Melanocyte of skin (primary cell): ENCODE data around the genes CCL8, NLE1, CCL18 and MYO19.

DNA sequence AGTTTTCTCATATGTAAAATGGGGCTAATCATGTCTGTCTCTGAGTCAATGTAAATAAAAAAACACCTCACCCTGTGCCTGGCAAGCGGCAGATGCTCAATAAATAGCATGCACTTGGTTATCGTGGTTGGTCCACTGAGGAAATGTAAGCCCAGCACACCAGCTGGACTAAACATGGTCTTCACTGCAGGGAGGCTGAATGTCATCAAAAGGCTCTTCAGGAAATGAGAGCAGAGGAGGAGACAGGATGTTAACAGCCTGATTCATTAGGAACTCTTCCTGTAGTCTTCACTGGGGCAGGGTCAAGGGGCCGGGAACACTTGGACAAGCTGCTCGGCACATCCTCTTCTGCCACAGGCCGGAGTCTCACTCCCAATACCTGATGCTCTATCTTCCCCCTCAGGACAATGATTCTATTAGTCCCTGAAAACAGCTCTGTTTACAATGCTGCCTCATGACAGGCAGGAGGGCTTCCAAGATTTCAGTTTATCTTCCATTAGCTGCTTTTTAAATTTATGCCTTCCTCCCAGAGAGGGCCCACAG lies 213.7 kb upstream of the ASIC2 start:
- CAGE, long polyA plus RNA, 2 experiments = no peak in any of the 2 experiments

DNA sequence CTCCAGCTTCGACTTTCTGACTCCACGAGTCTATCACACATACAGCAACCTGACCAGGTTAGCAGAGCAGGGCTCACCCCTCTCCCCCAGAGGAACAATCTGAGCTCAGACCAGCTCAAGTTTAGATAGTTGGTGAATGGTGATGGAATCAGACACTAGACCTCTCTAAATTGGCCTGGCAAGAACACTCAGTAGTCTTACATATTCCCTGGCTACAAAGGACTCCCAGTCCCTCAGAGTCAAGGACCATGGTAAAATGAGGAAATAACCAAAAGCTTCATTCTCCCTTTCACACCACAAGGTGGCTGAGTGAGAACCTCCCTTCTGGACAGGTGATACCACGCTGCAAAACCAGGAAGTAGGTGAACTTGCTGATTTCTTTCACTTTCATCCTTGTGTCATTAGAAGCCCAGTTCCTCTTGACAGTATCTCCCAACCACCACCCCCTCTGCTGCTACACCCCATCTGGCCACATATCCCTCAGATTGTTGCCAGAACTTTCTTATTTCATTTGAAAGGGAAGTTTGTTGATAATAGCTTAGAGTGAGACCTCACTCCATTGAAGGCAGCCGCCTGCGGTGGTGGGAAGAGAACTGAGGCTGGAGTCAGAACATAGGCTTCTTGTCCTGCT lies 290.7 kb upstream of the CCL2 start:
- CAGE, long polyA plus RNA, 2 experiments = no peak in any of the 2 experiments

DNA sequence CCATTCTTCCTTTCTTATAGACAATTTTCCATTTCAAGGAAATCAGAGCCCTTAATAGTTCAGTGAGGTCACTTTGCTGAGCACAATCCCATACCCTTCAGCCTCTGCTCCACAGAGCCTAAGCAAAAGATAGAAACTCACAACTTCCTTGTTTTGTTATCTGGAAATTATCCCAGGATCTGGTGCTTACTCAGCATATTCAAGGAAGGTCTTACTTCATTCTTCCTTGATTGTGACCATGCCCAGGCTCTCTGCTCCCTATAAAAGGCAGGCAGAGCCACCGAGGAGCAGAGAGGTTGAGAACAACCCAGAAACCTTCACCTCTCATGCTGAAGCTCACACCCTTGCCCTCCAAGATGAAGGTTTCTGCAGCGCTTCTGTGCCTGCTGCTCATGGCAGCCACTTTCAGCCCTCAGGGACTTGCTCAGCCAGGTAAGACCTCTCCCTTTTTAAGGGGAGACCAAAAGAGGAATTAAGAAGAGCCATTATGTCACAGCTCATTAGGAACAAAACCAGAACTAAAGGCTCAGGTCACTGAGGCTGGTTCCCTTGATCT lies at the start of gene CCL8:
Gene CCL8, plus strand, starts transcription at position 290 of the 556 bp plus-strand sequence.
- CAGE, long polyA plus RNA, 2 experiments = no peak in any of the 2 experiments

DNA sequence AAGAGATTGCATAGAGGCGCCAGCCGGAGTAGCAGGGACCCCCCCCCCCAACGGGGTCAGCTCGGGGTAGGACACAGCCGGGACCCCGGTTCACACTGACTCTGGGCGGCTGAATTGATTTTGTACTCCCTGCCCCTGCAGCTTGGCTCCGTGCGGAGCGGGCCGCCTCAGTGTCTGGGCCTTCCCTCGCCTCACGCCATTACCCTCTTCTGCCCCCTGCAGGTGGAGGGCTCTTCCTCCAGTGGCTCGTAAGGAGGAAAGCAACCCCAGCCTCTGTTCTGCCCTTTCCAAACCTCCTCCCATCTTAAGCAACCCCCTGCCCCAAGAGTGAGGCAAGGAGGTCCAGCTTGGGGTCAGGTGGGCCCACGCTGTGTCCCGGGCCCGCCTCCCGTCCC lies 58.8 kb downstream of the TMEM132E start:
- CAGE, long polyA plus RNA, 2 experiments = no peak in any of the 2 experiments

DNA sequence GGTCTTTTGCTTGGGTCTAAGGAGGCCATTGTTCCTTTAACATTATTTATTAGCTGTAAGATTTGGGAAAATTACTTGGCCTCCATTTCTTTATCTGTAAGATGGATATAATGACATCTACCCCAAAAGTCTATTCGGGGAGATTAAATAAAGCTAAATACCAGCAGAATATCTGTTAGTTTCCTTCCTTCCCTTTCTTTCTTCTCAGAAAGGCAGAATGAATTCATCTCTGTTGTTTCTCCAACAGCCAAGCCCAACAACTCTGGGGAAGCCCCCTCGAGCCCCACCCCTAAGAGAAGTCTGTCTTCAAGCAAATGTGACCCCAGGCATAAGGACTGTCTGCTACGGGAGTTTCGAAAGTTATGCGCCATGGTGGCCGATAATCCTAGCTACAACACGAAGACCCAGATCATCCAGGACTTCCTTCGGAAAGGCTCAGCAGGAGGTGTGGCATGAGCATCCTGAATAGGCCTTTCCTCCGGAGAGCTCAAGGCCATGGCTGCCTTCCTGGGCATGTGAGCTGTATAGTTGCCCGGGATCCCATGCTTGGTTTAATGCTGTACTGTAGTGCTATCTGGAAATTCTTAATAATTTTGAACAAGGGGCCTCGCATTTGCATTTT lies 9.0 kb downstream of the LIG3 start:
- CAGE, long polyA plus RNA, 2 experiments = no peak in any of the 2 experiments

GRCh38 chr17:34997506-34998019 lies 17.3 kb downstream of the LIG3 start:
- CAGE, long polyA plus RNA, 2 experiments = no peak in any of the 2 experiments

GRCh38 chr17:35038642-35038964 lies 24.9 kb downstream of the RFFL start:
- CAGE, long polyA plus RNA, 2 experiments = no peak in any of the 2 experiments

DNA sequence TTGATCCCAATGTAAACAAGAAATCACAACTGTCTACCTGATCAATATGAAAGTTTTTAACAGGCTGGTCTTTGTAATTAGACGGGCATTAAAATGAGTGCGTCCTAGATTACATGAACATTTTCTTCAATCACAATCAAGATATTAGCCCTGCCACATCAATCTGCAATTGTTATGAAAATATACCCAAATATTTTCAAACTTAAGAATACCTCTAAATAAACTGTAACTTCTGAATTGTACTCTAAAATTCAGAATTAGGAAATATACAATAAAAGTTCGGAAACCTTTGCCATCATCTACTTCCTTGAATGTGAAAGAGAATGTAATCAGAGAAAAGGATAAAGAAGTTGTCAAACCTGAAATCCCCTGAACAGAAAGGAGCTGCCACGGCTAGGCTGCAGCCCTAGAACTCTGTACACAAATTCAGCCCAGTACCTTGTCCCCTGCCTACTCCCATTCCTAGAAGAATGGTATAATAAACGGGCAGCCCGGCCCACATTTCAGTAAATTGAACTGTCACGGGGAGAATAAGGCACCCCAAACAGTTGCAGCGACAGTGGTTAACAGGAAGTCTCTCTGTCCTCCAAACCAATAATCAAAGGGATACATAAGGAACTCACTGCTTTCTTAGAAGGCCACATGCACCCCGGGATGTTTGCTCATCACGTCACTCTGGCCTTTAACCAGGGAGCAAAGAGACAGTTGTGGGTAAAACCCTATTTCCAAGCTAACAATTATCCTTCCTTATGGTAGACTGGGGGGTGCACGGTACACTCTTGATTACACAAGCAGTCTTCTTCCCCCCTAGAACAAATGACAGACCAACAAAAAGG lies 24.2 kb upstream of the RFFL start:
- CAGE, long polyA plus RNA, 2 experiments = no peak in any of the 2 experiments

GRCh38 chr17:35141614-35142714 lies at the start of gene NLE1:
Gene NLE1 (minus strand): TSS chr17:35142303.
- CAGE, long polyA plus RNA, 2 experiments = start-site peak on the minus strand in 1 of 2 experiments, at chr17:35142277-35142290 at its widest, 17 to 71 reads per replicate

- CAGE, long polyA plus RNA, 2 experiments = no peak in any of the 2 experiments
Observed at GRCh38 chr17:35258476-35259312, 15.8 kb downstream of the SLFN5 start.

GRCh38 chr17:35433564-35434023 lies 1.3 kb upstream of the SLFN12 start:
- CAGE, long polyA plus RNA, 2 experiments = no peak in any of the 2 experiments

- CAGE, long polyA plus RNA, 2 experiments = no peak in any of the 2 experiments
Observed at GRCh38 chr17:35487110-35487706, 38.6 kb upstream of the SLFN13 start.

- CAGE, long polyA plus RNA, 2 experiments = no peak in any of the 2 experiments
Observed at GRCh38 chr17:35588245-35588511, 1.1 kb downstream of the AP2B1 start.

DNA sequence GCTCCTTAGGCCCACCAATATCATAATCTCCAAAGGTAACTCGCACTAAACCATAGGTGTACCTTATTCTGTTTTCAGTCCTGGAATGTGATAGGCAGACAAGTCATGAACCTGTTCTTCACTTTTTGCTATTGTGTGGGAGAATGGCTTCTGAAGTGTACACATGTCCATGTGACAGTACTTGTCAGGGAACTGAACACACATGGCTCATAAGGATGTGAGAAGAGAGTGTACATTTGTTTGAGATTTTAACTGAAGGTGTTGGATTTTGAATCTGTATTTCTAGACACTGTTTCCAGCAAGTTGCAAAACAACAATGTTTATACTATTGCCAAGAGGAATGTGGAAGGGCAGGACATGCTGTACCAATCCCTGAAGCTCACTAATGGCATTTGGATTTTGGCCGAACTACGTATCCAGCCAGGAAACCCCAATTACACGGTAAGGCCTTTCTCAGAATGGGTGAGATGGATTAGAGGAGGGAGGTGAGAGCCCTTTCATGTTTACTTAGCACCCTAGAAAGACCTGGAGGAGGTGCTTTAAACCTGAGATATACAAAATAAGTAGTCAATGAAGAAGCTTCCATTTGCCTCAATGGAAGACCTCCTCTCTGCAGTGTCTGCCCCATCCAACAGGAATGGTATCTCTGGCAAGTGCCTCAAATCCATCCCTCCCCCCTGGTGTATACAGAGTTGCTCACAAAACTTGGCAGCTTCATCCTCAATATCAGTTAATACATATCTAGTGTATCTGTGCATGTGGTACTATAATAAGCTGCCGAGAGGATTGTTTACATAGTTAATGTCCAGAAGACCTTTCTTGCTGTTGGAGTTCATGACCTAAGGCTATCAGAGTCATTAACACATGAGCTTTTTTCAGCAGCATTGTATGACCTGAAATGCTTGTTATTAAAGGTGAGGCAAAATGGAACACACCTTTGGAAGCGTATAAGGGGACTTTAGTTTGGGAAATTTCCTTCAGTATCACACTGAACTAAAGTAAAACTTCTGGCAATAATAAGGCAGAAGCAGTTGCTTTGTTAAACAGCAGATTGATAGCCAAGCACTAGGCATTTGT lies 14.2 kb upstream of the RASL10B start:
- CAGE, long polyA plus RNA, 2 experiments = no peak in any of the 2 experiments

GRCh38 chr17:35732116-35732679 lies 759 bp downstream of the RASL10B start:
- CAGE, long polyA plus RNA, 2 experiments = no peak in any of the 2 experiments

DNA sequence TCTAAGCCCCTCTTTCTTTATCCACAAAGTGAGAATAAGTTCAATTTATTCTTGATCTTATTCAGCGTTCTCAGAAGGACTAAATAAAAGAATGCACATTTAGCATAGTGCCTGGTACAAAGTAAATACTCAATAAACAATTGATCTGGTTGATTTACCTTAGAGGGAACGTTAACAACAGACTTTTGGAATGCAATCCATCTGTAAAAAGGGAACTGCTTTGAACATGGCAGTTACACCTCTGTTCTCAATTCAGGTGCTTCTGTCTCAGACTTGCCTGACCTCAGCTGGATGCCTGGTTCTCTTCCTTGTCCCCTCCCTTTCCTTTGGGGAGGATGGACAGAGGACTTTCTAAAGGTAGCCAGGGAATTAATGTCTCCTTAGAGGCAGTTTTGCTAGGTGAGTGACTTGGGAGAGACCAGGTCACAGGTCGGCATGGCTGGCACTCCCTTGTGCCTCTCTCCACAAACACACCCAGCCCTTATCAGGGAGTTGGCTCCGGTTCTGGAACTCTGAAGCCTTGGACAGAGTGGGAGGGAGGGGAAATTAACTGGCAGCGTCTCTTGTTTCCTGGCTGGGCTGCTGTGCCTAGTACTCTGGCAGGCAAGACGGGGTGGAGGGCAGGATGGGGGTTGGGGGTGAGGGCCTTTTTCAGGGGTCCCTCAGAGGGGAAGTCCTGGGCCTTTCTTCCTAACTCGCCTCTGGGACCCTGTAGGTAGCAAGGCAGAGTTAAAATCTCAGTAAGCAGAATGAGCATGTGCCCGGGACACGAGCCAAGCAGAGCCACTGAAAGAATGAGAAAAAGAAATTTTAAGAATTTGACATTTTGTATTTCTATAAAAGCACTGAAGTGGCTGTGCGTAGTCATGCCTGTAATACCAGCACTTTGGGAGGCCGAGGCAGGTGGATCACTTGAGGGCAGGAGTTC lies 12.0 kb downstream of the MMP28 start:
- CAGE, long polyA plus RNA, 2 experiments = no peak in any of the 2 experiments

GRCh38 chr17:36064139-36064592 lies at the start of gene CCL18:
Gene CCL18 (plus strand): TSS chr17:36064272.
- CAGE, long polyA plus RNA, 2 experiments = no peak in any of the 2 experiments

- CAGE, long polyA plus RNA, 2 experiments = no peak in any of the 2 experiments
Observed at GRCh38 chr17:36187814-36188377, 8.7 kb downstream of the CCL3L3 start.

GRCh38 chr17:36188762-36189289 lies 7.7 kb downstream of the CCL3L3 start:
- CAGE, long polyA plus RNA, 2 experiments = no peak in any of the 2 experiments

DNA sequence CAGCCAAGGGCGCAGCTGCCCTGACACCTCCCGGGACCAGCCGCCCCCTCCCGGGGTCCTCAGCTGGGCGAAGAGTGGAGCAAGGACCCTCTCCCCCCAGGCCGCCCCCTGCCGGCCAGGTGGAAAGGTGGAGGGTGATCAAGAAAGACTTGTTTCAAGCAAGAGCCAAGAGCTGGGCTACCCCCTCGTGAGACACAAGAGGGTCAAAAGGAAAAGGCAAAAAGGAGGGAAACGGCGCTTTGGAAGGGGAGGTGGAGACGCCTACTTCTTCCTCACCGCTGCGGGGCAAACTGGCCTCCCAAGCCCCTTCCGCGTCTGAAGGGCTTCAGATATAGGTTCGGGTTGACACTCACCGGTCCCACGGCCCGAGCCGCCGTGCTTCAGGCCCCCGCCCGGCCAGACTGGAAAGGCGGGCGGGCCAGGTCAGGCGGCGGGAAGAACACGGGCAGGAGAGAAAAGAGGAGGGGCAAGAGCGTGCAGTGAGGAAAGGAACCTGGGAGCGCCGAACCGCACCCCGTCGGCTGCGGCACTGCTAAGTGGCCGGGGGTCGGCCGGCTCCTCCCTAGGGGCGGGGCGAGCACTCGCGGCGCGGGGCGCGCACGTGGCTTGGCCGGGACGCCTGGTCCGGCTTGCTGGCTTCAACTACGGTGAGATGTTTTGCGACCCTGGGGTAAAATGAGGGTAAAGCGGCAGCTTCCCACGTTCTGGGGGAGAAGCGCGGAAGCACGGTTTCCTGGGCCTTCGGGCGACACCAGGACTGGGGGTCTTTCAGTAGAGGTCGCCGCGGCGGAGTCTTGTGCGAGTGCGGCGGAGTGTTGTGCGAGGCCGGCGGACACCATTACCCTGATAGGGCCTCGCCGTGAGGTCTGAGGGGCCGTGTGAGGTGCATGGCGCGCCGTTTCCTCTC lies at the start of gene MYO19:
Gene MYO19, minus strand, starts transcription at position 461 of the 907 bp plus-strand sequence.
- CAGE, long polyA plus RNA, 2 experiments = no peak in any of the 2 experiments